Helper T cell (primary cell): Measurements from ENCODE around the genes RCBTB2, PHF11 and KPNA3.

DNA sequence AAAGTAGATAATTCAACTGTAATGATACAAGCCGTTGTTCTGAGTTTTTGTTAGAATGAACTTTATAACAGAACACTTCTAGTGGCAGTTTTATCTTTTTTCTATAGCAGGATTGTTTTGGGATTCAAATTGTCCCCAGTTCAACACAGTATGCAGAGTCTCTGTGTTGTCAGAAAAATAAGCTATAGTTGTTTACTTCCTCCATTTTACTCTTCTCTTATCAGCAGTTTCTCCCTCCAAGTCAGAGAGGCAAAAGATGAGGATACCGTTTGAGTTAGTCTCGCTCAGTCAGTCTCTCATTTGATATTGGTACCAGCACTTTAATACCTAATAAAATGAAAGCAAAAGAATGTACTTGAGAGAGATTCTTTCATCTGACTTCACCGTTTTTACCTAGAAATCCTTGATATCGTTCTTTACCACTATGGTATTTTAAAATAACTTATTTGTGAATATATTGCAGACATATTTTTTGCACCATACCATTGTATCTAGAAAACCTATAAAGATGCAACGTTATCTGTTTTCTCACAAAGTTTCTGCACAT, 54.4 kb downstream of the LPAR6 start:
- PRO-cap, 2 experiments = no peak in any of the 2 experiments

GRCh38 chr13:48416993-48417397, 4.1 kb upstream of the LPAR6 start:
- PRO-cap, 2 experiments = no peak in any of the 2 experiments

DNA sequence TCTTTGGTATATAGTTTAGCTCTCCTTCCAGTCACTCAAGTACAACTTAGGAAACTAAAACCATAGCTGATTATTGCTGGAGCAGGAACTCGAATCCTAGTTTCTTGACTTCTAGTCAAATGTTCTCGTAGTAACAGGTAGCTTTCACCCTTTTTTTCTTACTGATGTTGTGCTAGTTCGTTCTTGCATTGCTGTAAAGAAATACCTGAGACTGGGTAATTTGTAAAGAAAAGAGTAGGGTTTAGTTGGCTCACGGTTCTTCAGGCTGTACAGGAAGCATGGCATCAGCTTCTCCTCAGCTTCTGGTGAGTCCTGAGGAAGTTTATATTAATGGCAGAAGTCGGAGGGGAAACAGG, 13.7 kb upstream of the LPAR6 start:
- PRO-cap, 2 experiments = no peak in any of the 2 experiments

DNA sequence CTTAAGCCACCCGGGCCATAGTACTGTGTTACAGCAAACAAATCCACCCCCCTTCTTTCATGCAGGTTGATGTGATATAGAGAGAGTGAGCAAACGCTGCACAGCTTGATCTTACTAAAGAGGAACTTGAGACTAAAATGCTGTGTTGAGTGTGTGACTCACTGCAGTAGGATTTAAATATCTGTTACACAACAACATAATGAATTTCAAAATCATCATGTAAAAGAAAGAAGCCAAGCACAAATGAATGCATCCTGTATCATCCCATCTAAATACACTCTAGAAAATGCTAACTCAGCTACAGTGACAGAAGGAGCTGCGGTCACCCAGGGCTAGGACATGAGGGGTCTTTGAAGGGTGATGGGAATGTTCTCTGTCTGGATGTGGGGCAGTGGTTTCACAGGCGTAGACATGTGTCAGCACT, 32.1 kb downstream of the RCBTB2 start:
- PRO-cap, 2 experiments = no peak in any of the 2 experiments

- PRO-cap, 2 experiments = peak in 2 of 2 experiments; most common plus-strand start chr13:48532840 (in 2); most common minus-strand start chr13:48532639 (in 2)
Observed at GRCh38 chr13:48532344-48533536, at the start of gene RCBTB2. Gene RCBTB2 (minus strand): TSS chr13:48533080.

DNA sequence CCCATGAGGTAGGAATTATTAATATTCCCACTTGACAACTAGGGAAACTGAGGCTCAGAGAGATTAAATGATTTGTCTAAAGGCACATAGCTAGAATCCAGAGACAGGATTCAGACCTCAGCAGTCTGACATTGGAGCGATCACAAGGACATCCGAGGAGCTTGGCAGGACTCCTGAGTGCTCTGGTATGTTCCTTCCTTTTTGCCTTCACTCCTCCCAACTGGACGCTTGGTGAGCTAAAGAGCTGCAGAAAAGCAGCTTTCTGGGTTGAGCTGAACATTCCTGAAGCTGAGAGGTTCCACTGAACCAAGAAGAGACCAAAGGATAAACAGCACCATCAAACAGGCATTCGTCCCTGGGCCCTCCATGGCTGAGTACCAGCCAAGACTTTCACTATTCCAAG, 96.9 kb downstream of the CYSLTR2 start:
- PRO-cap, 2 experiments = no peak in any of the 2 experiments

- PRO-cap, 2 experiments = no peak in any of the 2 experiments
Observed at GRCh38 chr13:49098028-49098863, 121.9 kb upstream of the MLNR start.

DNA sequence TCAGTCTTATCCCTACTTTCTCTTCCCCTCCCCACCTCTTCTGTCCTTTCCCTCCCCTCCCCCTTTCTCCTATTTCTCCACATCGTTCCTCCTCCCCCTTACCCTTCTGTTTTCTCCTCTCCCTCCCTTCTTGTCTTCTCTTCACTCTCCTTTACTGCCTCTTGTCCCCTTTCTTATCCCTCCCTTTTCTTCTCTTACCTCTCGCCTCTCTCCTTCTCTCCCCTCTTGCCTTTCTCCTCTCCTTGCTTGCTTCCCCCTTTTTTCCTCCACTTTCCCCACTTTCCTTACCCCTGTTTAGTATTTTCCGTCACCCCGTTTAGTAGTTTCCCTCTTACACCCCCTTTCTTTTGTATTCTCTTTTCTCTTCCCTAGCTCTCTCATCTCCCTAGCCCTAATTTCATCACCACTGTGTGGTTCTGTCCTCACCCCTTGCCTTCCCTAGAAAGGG, 107.1 kb upstream of the MLNR start:
- PRO-cap, 2 experiments = no peak in any of the 2 experiments

DNA sequence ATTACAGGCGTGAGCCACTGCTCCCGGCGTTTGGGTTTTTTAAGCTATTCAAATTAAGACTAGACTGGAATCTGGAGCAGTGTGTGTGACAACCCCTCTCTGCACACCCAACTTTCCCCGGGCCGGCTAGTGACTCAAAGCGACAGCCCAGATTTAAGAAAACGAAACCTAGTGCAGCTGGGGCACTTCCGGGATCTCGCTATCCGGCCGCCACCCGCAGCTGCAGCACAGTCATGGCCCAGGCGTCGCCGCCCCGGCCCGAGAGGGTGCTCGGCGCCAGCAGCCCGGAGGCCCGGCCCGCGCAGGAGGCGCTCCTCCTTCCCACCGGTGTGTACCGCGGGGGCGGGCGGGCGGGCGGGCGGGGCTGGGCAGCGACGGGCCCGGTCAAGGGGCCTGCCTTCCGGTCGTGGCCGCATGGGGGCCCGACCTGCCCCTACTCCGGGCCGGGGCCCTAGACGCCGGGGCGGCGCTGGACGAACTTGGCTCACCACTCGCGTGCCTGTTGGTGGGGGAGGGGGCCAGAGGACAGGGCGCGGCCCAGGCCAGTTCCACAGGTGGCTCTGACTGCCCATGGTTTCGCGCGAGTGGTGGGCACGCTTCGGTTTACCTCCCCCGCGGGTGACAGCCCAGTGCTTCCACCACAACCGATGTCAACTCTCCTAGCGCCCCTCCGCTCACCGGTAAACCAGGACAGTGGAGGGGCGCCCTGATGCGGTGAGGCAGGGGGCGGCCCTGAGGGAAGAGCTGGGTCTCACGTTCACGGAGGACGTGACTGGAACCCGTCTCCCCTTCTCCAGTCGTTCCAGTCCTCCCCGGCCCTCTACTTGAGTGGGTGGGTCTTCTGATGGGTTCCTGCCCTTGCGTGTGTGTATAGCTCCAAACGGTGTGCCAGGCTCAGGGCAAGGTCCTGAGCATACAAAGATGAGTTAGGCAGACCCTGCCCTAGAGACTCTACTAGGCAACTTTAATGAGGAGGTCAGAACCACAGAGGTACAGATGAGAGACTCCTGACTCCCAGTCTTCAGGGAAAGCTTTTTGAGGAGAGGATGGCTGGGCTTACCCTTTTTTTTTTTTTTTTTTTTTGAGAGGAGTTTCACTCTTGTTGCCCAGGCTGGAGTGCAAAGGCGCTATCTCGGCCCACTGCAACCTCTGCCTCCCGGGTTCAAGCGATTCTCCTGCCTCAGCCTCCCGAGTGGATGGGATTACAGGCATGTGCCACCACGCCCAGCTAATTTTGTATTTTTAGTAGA, at the start of gene PHF11:
PHF11 (plus strand) TSS at position 185 of the 1,250 bp plus-strand sequence.
- PRO-cap, 2 experiments = peak in 2 of 2 experiments; most common plus-strand start position 805 of the sequence (in 2); most common minus-strand start position 136 of the sequence (in 2)

- PRO-cap, 2 experiments = no peak in any of the 2 experiments
Observed at GRCh38 chr13:49530295-49530899, 34.6 kb downstream of the PHF11 start.

- PRO-cap, 2 experiments = peak in 2 of 2 experiments; most common plus-strand start chr13:49792691 (in 2); most common minus-strand start chr13:49792538 (in 2)
Observed at GRCh38 chr13:49792060-49792854, at the start of gene KPNA3. Gene KPNA3 (minus strand): TSS chr13:49792682.

DNA sequence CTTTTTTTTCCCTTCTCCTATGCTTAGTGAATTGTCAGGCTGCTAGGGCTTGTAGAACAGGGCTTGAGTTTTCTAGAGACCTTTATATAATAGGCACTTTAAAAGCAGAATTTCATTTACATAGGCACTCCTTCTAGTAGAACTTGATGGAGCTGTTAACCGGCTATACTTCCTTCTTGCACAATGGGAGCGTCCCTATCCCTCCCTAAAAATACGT, 1.1 kb downstream of the TRIM13 start:
- PRO-cap, 2 experiments = no peak in any of the 2 experiments

DNA sequence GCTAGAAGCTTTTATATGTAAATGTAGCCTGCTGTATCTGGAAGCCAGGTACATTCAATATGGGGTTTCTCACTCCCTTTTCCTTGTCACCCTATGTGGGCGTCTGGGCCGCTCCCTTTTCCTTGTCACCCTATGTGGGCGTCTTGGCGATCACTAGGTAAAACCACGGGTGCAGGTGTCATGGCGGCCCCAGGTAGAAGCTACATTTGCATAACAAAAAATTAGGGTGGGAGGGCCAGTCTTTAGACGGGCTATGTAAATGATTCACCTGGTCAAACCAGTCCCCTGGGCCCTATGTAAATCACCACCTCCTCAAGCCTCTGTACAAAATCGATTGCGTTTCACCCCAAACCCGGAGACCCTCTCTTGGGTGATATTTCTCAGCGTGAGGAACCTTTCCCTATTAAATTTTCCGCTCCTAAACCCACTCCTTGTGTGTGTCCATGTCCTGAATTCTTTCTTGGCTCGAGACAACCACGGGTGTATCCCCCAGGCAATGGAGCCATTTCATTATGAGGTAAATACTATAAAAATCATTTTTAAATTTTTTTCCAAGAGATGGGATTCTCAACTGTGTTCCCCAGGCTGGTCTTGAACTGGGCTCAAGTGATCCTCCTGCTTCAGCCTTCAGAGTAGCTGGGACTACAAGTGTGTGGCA, 2.3 kb downstream of the TRIM13 start:
- PRO-cap, 2 experiments = no peak in any of the 2 experiments

- PRO-cap, 2 experiments = no peak in any of the 2 experiments
Observed at GRCh38 chr13:50011991-50012641, 3.1 kb upstream of the KCNRG start.

DNA sequence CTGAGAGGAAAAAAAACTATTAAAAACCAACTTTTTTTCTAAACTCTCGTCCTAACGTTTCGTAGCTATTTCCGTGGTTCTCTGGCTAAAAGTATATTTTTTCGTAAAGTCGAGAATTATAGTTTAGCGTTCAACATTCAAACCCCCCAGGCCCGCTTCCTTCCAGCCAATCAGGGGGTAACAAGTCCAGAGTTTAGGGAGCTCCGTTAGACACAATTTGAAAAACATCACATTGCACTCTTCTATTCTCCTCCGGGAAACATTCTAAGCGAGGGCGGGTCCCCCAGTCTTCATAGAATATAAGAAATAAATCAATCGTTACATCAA, 64.8 kb downstream of the KCNRG start:
- PRO-cap, 2 experiments = no peak in any of the 2 experiments

DNA sequence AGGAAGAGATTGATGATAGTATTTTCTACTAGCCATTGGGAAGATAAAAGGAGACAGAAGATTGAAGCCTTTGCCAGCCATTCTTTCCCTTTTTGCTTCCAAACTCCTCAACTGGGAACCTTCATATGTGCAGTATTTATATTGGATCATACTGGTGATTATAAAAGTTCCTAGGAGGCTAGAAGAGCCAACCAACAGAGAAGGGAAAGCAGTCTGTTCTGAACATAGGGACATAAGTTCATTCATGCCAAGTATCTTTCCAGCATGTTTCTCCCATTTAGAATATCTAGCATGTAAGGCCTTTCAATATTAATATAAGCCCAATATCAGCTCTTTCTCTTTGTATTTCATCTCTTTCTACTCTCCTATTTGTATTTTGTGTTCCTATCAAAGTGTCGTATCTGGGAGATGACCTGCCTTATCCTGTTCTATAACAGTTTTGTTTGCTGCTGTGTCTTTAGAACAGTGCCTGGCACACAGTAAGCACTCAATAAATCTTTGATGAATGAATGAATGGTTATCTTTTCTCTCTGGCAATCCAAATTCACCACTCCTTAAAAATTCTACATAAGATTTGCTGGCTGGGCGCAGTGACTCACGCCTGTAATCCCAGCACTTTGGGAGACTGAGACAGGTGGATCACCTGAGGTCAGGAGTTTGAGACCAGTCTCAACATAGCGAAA, 89.7 kb downstream of the KCNRG start:
- PRO-cap, 2 experiments = no peak in any of the 2 experiments

GRCh38 chr13:50370620-50371363, 355.5 kb downstream of the KCNRG start:
- PRO-cap, 2 experiments = no peak in any of the 2 experiments

GRCh38 chr13:50635231-50636074, 208.0 kb downstream of the DLEU7 start:
- PRO-cap, 2 experiments = no peak in any of the 2 experiments

DNA sequence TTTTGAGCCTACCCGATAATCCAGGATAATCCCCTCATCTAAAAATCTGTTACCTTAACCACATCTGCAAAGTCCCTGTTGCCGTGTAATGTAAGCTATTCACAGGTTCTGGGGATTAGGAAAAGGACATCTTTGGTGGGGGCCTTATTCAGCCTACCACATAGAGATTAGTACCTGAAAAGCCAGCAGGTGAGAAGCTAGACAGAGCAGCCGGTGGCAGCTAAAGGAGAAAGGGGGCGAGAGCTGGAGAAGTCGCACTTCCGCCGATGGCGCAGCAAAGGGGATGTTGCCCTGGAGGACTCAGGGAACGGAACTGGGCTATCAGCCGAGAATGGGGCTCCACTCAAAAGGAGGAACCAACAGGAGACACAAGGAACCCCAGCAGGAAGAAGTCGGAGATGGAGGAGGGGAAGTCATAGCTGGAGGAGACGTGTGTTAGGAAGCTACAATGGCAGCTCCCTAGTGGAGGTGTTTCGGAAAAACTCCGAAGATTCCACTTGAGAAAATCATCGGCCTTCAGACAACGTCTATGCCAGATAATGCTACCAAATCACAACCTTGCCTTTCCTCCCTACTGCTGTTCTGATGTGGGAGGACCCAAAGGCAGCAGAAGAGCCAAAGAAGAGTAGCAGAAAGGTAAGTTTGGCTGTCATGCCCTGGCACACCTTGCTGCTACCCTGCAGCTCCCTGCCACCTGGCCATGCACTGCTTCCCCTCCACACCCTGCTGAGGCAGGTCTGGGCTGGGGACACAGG, 128.1 kb downstream of the DLEU7 start:
- PRO-cap, 2 experiments = no peak in any of the 2 experiments

DNA sequence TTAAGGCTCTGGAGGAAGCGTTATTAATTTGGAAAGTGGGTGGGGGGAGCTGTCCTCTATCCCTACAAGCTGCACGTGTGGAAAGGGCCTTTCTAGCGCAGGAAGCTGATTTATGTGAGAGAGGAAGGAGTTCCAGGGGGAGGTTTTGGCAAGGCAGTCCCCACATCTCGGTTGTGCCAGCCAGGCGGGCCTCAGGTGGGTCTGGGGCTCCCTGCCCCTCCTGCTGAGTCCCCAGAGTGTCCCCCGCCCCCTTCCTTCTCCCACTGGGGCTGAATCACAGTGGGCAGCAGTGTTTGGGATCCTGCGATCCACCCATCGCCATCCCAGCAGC, 733 bp downstream of the DLEU7 start:
- PRO-cap, 2 experiments = no peak in any of the 2 experiments